Peripheral blood mononuclear cell (primary cell): ENCODE measurements around a stretch of chr1.

GRCh38 chr1:228108203-228108648, 873 bp downstream of the MRPL55 start:
- PRO-cap, 8 experiments: peak in 5 of 8 experiments; most common plus-strand start chr1:228108574 (in 4); most common minus-strand start chr1:228108443 (in 2)

- PRO-cap, 8 experiments: peak in 2 of 8 experiments; most common plus-strand start chr1:228150645 (in 1)
Observed at GRCh38 chr1:228150356-228151089, 793 bp downstream of the GJC2 start.

- PRO-cap, 8 experiments: no peak in any of the 8 experiments
Observed at GRCh38 chr1:228216200-228216814, 8.5 kb downstream of the OBSCN start.

GRCh38 chr1:228275220-228275714, 67.4 kb downstream of the OBSCN start:
- PRO-cap, 8 experiments: peak in 1 of 8 experiments; most common plus-strand start chr1:228275303 (in 1)

DNA sequence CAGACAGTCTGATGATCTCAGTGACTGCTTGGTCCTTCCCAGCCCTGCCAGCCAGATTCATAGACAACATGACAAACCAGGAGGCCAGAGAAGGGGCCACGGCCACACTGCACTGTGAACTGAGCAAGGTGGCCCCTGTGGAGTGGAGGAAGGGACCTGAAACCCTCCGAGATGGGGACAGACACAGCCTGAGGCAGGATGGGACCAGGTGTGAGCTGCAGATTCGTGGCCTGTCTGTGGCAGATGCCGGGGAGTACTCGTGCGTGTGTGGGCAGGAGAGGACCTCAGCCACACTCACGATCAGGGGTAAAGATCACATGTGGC, 96.4 kb downstream of the OBSCN start:
- PRO-cap, 8 experiments: no peak in any of the 8 experiments

- PRO-cap, 8 experiments: no peak in any of the 8 experiments
Observed at GRCh38 chr1:228423393-228423988, 1.7 kb downstream of the H3-4 start.

DNA sequence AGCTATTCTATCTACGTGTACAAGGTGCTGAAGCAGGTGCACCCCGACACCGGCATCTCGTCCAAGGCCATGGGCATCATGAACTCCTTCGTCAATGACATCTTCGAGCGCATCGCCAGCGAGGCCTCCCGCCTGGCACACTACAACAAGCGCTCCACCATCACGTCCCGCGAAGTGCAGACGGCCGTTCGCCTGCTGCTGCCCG, 237 bp downstream of the H2BC26 start:
- PRO-cap, 8 experiments: peak in 1 of 8 experiments; most common plus-strand start position 138 of the sequence (in 1)

GRCh38 chr1:228459164-228459726, 1.3 kb downstream of the H2BC26 start:
- PRO-cap, 8 experiments: peak in 1 of 8 experiments; most common plus-strand start chr1:228459249 (in 1)

GRCh38 chr1:228721325-228721773, 13.9 kb upstream of the RHOU start:
- PRO-cap, 8 experiments: no peak in any of the 8 experiments

DNA sequence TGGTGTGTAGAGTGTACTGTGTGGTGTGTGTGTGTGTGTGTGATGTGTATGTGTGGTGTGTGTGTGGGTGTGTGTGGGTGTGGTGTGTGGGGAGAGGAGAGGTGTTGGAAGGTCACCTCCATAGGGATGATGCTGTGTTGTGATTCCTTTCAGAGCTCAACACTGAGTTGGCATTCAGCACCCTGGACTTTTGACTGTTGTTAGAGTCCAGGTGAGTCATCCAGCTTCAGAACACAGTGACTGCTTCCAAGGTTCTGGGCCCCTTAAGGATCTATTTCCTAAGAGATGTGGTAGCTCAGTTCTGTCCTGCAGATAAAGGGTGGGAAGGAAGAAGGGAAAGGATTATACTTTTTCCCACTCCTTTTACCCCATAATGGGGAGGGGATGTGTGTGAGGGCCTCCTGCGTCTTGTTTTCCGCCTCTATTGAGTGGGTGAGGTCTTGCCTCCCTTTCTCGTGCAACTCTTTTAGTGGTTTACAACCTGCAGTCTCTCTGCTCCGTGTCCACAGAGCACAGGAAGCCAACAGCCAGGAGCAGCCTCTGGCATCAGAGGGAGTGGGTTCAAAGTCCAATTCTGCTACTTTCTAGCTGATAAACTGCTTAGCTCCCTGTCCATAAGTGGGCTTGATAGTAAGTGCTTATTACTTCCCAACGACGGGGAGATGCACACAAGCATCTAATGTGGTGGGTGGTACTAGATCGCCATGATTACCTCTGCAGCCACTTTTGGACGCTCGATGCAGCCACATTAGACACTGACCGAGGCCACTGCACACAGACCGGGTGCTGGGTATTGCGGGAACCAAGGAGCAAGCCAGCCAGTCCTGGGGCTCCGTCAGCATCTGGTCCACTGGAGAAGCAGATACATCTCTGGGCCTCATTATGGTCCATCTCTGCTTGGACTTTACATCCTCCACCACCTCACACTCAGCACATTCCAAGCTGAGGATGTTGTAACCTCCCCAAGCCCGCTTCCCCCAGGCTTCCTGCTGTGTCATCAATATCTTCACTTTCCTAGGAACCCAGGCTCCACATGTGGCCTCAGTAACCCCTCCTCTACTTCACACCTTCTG, 47.9 kb downstream of the RHOU start:
- PRO-cap, 8 experiments: no peak in any of the 8 experiments

DNA sequence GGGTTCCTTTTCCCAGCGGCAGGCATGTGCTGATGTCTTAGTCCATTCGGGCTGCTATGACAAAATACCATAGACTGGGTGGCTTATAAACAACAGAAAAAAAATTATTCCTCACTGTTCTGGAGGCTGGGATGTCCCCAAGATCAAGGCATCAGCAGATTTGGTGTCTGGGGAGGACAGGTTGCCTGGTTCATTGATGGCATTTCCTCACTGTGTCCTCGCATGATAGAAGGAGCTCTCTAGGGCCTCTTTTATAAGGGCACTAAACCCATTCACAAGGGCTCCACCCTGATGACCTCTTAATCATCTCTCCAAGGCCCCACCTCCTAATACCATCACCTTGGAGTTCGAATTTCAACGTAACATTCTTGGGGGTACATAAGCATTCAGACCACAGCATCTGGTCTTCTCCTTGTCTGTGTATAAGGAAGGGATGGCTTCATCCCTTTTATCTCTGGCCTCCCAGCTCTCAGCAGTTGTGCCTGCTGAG, 75.5 kb downstream of the RHOU start:
- PRO-cap, 8 experiments: no peak in any of the 8 experiments

DNA sequence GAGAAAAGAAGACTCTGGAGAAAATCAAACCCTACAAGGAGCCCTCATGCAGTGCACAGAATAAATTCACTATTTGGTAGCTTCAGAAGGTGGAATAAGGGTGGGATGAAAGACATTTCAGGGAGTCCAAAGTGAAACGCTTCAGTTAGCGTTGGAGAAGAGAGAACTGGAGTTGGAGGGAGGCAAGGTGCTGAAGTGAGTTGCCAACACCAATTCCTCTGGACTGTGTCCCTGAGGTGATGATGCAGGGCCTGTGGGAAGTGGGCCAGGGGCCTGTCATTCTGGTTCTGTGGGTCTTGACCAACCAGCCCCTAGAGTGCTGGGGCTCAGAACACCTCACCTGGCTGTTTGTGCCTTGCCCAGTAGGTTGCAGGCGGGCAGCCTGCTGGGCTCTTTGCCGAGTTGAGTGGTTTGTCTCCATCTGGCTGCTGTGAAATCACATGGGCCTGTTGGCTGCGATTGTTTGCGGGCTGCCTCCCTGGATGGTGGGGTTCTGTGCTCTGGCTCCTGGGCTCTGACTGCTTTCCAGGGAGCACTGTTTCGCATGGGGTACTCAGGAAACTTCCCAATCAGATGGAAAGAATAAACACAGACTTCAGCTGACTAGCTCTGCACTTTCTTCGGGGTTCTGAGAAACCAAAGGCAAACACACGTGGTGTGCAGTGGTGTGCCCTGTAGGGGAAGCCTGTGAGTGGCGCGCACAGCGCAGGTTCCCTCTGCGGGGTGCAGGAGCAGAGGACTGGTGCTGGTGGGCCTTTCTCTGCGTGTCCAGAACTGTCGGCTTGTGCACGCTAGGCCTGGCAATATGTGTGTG, 95.0 kb downstream of the RHOU start:
- PRO-cap, 8 experiments: no peak in any of the 8 experiments

GRCh38 chr1:228836341-228836824, 101.1 kb downstream of the RHOU start:
- PRO-cap, 8 experiments: no peak in any of the 8 experiments

- PRO-cap, 8 experiments: no peak in any of the 8 experiments
Observed at GRCh38 chr1:228842000-228842712, 106.9 kb downstream of the RHOU start.

DNA sequence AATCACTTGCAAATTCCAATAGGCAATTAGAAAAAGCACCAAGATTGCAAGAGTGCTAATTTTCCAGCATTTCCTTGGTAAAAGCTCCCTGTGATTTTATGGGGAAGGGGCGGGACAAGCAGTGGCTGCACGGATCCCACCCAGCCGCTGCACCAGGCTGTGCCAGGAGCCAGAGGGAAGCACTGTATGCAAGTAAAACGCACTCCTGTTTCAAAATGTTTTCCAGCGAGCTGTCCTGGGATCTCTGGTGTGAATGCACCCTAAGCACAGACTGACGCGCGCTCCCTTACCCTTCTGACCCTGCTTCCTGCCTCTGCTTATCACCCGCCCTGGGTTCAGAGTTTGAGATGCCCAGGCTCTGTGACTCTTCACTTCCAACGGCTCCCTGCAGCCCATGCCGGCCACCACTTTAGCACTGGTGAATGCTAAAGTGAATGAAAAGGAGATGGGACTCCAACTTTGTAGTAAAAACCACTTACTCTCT, 131.2 kb downstream of the RHOU start:
- PRO-cap, 8 experiments: no peak in any of the 8 experiments

DNA sequence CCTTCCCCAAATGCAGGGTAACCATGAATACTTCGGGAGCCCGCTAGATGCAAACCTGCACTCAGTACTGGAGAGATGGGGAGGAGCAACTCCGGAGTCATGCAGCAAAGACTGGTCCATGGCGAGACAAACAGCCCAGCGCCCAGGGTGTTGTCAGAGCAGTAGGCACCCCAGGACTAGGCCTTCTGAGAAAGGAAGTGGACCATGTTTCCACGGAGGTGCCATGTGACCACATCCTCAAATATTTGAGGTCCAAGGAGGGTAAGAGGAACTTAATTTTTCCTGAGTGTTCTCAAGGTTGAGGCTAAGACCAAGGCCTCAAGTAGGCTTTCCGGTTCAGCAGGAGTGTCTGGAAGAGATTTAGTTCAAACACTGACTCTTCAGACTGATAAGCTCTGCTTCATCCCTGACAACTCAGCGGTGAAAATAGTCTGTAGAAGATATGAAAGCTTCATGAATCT, 186.2 kb downstream of the RHOU start:
- PRO-cap, 8 experiments: peak in 1 of 8 experiments; most common minus-strand start position 178 of the sequence (in 1)

DNA sequence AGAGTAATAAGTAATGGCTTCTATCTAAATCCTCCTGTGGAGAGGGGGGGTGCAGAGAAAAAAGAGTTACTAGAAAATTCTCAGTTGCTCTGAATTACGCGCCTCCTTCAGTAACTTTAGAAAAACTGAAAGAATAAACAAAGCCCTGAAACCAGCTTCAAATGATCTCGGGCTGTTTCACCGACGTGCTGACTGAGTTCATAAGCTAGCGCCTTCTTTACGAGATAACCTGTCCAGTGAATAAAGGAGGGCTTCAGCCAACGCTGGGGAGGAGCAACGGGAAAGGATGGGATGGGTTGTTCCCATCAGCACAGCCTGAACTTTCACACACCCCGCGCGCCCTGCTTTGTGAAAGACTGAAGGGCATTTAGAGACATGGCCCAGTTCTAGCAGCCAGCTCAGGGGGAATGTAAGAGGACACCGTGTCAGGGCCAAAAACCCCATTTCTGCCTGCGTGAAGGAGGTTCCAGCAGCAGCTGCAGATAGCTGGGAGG, 255.2 kb upstream of the RAB4A start:
- PRO-cap, 8 experiments: no peak in any of the 8 experiments

GRCh38 chr1:229170648-229171335, 100.1 kb upstream of the RAB4A start:
- PRO-cap, 8 experiments: no peak in any of the 8 experiments

DNA sequence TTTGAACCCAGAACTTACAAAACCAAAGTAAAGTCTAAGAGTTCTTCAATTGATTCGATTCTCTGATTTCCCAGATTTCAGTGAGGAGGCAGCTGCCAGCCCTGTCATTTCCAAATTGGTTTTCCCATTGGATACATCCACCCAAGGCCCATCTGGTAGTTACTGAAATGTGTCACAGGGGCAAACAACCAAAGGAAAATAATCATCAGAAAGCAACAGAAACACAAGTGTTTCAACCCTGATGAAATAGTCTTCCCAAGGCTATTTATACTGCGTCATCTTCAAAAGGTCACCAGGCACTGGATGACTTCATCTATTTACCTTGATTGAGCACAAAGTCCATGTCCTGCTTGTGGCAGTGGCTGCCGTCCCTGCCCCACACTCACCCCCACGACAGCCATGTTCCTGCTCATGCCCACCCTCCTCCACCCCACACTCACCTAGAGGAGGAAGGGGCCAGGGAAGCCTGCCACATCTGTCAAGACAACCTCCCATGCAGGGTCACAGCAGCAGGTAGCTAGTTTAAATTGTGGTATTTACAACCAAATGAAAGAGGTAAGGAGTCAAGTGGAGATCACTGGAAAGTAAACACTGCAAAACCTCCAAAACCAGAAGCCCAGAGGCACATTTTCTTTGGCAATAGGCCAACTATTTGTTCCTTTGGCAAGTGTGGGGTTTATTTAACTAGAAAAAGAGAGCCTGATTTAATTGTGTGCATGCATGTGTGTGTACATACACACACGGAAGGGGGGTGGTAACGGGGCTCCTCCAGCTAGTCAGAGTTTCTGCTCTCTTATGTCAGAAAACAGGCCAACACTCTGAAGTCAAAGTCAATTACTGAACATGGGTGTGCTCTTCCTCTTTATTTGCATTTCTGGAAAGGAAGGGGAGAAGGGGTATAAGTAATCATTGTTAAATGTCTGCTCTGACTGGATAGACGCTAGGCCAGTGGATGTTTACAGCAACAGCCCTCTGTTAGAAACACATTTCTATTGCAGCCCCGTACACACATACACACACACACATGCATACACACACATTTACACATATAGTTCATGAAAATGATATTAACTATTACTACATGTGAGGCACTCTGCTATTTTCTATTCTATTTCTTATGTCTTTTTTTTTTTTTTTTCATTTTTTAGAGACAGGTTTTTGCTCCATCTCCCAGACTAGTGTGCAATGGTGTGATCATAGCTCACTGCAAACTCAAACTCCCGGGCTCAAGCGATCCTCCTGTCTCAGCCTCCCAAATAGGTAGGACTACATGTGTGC, 49.4 kb upstream of the RAB4A start:
- PRO-cap, 8 experiments: no peak in any of the 8 experiments

- PRO-cap, 8 experiments: no peak in any of the 8 experiments
Observed at GRCh38 chr1:229229016-229229420, 41.9 kb upstream of the RAB4A start.